Left lung (tissue), 1 donor: ENCODE data around the gene ADGRA3.

DNA sequence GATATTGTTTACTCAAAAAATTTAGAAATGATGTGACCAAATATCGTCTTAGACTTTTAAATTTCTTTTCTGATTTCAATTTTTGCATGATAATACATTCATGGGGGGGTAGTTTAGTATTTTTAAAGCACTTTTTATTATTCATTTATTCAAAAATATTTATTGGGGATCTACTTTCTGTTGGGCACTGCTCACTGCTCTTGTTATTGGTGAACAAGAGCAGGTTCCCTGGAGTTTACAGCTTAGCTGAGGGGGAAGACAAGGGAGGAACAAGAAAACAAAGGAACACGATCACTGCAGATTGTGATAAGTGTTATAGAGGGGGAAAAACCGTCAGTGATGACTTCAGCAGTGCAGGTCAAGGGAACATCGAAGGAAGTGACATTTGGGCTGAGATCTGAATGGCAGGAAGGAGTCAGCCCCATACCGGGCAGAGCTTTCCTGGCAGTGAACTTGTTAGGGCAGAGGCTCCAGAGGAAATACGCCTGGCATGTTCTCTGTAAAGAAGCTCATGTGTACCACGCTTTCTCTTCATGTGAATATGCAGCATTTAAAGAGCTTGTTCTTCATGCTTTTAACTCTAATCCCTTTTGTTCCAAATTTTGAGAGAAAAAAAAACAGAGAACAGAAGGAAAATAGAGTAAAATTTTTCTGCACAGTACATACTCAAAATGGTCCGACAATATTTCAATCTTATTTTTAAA lies 78.1 kb downstream of the LDB2 start:
- PRO-cap, result no peak

GRCh38 chr4:17336280-17336949 lies 175.5 kb downstream of the QDPR start:
- PRO-cap, result no peak

GRCh38 chr4:17515281-17515769 lies 360 bp downstream of the CLRN2 start:
- PRO-cap, result no peak

DNA sequence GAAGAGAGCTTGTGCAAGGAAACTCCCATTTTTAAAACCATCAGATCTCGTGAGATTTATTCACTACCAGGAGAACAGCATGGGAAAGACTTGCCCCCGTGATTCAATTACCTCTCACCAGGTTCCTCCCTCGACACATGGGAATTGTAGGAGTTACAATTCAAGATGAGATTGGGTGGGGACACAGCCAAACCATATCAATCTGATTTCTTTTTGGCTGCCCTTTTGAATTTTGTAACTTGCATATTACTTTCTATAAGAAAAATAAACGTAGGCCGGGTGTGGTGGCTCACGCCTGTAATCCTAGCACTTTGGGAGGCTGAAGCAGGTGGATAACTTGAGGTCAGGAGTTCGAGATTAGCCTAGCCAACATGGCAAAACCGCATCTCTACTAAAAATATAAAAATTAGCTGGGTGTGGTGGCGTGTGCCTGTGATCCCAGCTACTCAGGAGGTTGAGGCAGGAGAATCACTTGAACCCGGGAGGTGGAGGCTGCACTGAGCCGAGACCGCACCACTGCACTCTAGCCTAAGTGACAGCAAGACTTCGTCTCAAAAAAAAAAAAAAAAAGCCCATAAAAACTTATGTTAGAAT lies 8.5 kb downstream of the MED28 start:
- PRO-cap, result no peak

DNA sequence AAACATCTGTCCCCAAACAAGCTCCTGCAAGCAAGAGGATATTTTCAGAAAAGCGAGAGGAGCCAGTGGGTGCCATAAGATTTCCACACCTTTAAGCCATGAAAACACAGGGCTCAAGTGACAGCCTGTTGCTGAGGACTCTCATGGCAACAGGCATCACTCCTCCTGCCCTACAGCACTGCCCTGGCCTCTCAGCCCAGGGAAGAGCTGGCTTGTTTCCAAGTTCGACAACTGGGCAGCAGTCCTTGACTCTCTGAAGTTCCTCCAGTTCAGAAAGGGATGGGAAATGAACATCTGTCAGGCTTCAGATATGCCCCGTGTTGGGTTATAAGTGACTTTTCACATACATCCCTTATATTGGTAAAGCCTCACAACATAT lies 9.9 kb downstream of the FAM184B start:
- PRO-cap, result no peak

DNA sequence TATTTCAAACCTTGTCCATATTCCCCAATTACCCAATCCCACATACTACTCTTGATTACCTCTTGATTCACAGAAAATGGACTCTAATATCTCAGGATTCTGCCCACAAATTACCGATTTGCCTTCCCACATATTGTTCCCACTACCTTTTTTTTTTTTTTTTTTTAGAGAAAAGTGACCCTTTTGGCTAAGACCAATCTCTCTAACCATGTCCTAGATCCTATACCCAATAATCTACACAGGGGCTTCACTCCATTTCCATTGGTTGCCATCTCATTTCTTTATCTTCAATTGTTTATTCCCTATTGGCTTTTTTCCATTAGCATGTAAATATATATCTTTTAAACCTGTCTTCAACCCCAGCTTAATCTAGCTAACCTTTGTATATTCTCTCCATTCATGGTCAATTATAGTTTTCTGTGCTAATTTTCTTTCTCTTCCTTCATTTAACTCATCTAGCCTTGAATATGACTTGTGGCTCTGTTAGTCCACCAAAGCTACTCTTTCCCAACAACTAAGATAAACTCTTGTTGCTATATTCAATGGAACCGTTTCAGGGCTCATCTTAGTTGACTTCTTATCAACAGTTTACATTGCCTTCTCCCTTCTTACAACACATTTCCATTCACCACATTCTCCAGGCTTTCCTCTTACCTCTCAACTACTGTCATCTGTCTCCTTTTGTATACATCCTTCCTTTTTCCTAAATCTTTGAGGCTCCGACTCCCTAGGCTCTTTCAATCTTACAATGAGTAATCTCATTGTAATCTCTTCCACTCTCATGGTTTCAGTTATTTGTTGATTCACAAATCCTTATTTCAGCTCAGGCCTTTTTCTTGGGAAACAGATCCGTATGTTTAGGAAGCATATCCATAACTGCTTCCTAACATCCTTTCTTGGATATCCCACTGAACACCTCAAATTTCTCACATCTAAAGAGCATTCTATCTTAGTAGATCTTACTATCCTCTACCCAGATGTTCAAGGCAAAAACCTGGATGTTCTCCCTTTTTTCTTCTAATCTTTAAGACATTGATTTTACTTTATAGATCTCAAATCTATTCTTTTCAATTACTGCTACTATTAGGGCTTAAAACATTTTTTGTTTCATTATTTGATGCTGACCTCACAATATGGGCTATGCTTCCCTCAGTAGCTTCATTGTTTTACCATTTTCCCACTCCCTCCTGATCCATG lies 58.5 kb downstream of the NCAPG start:
- PRO-cap, result no peak

- PRO-cap, result no peak
Measured at GRCh38 chr4:18019922-18020426, 1.6 kb downstream of the LCORL start.

GRCh38 chr4:18020453-18021626 lies 715 bp downstream of the LCORL start:
- PRO-cap, result bidirectional peak, plus-strand start at chr4:18021532, minus-strand start at chr4:18021494

- PRO-cap, result no peak
Measured at GRCh38 chr4:19775788-19776162, 475.9 kb upstream of the SLIT2 start.

DNA sequence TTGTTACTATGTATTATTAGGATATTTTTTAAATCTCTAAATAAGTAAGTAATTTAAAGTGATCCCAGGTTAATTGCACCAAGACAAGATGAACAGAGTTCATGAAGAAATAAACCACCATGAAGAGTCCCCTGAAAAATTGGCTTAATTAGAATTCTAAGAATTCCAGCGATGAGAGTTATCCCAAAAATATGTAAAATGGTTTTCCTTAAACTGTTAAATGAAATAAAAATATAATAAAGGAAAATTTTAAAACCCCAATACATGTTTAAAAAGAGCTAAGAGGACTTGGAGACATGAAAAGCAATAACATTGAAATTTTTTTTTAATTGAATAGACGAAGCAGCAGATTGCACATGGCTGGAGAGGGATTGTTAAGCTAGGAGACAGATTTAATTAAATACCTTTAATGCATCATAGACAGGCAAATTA lies 141.5 kb upstream of the SLIT2 start:
- PRO-cap, result unidirectional peak, plus-strand start at position 160 of the sequence

DNA sequence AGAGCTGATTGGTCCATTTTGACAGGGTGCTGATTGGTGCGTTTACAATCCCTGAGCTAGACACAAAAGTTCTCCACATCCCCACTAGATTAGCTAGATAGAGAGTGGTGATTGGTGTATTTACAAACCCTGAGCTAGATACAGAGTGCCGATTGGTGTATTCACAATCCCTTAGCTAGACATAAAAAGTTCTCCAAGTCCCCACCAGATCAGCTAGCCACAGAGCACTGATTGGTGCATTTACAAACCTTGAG lies 73.2 kb upstream of the SLIT2 start:
- PRO-cap, result unidirectional peak, plus-strand start at position 184 of the sequence

GRCh38 chr4:20266543-20266694 lies 14.7 kb downstream of the SLIT2 start:
- PRO-cap, result no peak

- PRO-cap, result no peak
Measured at GRCh38 chr4:22504153-22504965, 11.5 kb downstream of the ADGRA3 start.

DNA sequence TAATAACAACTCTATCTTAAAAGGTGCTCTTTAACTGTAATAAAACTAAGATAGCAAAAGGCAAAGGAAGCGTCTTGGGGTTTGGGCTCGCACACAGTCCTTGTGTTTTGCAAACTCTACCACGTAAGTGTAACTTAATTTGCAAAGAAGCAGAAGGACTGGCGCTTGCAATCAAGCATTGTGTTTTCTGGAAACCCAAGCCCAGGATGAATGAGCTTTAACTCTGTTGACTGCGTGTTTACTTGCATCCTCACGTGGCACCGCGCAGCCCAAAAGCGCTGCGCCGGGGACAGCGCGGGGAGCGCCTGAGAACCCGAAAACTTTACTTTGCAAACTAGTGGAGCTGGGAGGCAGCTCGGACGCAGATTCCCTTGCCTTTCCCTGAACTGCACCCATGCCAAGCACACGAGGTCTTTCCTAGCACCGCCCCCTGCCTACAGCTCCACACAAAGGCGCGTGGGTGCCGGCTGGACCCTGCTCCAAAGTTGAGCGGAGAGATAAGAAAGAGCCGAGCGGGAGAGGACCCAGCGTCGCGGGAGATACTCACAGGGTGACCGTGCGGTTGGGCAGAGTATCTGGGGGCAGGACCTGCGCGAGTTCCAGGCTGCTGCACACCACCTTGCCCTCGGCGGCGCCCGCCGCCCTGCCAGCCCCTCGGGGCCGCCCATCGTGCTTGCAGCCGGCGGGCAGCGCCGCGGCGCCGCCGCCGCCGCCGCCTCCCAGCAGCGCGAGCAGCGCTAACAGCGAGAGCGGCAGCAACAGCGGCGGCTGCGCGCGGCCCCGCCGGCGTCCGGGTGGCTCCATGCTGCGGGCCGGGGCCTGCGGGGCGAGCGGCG lies 667 bp downstream of the ADGRA3 start:
- PRO-cap, result bidirectional peak, plus-strand start at position 500 of the sequence, minus-strand start at position 383 of the sequence

DNA sequence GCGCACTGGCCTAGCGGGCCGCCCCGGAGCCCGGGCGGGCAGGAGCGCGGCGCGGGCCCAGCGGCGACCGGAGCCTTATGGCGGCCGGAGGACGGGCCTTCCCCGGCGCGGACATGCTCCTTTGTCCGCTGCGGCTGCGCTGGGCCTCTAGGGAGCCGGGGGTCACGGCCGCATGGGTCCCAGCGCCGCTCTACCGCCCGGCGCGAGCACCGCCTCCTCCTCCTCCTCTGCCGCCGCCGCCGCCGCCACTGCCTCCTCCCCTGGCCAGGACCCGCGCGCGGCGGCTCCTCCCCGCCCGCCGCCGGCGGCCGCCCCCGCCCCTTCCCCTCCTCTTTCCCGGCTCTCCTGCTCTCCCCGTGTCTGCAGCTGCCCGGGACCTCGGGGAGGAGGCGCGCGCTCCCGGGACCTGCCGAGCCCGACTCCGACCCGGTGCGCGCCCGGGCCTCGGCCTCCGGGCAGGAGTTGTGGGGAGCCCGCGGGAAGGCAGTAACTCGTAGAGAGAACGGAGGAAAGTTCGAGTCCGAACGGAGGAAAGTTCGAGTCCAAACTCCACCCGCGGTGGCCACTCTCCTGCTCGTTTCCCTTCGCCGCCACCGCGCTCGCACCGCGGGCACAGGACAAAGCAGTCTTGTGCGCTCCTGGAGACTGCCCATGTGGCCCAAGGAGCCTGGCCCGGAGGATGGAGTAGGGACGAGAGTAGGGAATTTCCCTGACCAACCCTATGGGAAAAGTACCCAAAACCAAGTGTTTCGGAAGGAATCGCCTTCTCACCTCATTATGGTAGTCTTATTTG lies at the start of gene ADGRA3:
TSS of gene ADGRA3 (minus strand) at position 250 of the 793 bp plus-strand sequence.
- PRO-cap, result bidirectional peak, plus-strand start at position 365 of the sequence, minus-strand start at position 229 of the sequence; bidirectional peak, plus-strand start at position 628 of the sequence, minus-strand start at position 603 of the sequence

DNA sequence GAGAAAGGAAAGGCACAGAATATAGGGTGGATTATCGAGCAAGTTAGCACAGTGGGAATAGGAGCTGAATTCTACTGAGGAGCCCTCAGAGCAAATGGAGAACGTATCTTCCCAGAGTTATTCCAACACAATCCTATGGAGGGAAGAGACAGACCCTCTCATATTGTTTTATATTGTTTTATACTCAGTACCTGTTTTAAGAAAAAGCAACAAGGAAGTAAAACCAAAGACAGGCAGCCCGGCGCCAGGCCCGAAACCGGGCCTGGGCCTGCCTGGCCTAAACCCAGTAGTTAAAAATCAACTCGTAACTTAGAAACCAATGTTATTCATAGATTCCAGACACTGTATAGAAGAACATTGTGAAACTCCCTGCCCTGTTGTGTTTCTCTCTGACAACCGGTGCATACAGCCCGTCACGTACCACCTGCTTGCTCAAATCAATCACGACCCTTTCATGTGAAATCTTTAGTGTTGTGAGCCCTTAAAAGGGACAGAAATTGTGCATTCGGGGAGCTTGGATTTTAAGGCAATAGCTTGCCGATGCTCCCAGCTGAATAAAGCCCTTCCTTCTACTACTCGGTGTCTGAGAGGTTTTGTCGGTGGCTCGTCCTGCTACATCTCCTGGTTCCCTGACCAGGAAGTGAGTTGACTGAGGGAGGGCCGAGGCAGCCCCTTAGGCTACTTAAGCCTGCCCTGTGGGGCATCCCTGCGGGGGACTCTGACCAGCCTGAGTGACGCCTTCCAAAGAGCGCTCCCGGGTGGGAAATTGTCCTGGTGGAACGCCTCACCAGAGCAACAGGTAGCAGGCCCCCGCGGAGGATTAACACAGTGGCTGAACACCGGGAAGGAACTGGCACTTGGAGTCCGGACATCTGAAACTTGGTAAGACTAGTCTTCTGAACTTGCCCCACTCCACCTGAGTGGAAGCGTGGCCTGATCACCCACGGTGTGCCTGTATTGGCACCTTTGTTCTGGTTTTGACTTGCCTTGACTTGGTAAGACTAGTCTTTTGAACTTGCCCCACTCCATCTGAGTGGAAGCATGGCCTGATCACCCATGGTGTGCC lies 83.6 kb upstream of the ADGRA3 start:
- PRO-cap, result no peak

- PRO-cap, result no peak
Measured at GRCh38 chr4:22634497-22634989, 118.7 kb upstream of the ADGRA3 start.

- PRO-cap, result no peak
Measured at GRCh38 chr4:22635323-22635657, 119.4 kb upstream of the ADGRA3 start.

DNA sequence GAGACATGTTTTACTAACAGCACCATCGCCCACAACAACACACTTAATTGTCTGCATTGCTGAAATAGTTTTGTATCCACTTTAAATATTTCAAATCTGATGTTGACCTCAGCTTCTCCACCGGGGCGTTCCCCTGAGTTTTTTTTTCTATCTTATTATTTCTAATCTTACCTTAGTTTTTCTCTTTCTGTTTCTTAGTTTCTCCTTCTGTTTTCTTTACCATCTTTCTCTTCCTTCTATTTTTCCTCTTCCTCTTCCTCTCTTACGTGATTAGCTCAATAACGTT lies 212.0 kb upstream of the ADGRA3 start:
- PRO-cap, result no peak

- PRO-cap, result no peak
Measured at GRCh38 chr4:23881542-23882030, 8.3 kb downstream of the PPARGC1A start.